ENCODE results near the genes HHLA2 and GUCA1C.

- RRBS, result no CpG with 5 or more reads among the region's 2 CpGs
Measured at GRCh38 chr3:105828556-105829043, 40.2 kb downstream of the CBLB start.

GRCh38 chr3:105867224-105867716, 1.5 kb downstream of the CBLB start:
- RRBS, result no CpG with 5 or more reads among the region's 9 CpGs

DNA sequence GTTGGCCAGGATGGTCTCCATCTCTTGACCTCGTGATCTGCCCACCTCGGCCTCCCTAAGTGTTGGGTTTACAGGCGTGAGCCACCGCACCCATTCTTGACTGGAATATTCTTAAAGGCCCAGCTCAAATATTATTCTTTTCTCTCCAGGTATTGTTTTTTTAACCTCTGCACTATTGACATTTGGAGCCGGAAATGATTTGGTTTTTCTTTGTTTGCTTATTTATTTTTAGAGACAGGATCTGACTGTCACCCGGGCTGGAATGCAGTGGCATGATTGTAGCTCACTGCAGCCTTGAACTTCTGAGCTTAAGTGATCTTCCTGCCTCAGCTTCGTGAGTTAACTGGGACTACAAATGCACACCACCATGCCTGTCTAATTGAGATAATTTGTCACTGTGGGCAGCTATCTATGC, 93.7 kb upstream of the CBLB start:
- RRBS, result 6% methylated on average over 2 of the region's 7 CpGs

DNA sequence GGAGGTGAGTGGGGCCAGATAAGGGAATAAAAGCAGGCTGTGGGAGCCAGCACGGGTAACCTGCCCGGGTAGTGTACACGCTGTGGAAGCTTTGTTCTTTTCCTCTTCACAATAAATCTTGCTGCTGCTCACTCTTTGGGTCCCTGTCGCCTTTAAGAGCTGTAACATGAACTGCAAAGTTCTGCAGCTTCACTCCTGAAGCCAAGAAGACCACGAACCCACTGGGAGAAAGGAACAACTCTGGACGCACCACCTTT, 732.9 kb upstream of the CCDC54 start:
- RRBS, result no CpG with 5 or more reads among the region's 6 CpGs

GRCh38 chr3:107548974-107549980, 26.5 kb downstream of the BBX start:
- RRBS, result no CpG with 5 or more reads among the region's 5 CpGs

DNA sequence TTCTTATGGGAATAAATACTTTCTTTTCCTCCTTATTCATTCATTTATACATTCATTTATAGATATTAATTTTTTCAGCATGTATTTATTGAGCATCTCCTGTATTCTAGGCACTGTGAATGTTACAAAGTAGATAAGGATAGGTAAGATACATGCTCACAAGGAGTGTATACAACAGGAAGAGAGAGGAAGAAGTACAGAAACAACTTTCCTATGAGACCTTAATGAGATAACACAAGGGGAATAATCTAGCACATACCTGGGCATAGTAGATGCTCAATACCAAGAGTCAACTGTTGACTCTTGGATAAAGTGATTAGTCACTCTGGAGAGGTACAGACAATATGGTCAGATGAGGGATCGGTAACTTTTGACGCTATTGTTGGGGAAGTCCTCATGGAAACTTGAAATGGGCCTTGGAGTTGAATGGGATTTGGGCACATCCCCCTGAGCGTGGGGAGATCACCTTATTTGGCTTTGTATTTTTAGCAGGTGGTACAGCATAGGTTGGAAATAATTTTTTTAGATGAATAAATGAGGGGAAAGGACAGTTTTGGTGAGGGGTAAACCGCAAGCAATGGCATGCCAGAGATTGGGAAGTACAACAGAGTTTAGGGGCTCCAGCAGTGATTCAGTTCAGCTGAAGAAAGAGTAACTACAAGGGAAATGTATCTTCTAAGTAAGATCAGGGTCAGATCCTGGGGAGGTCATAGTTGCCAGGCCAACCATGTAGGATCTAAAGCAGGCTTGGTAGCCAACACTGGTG, 27.4 kb downstream of the BBX start:
- RRBS, result no CpG with 5 or more reads among the region's 4 CpGs

- RRBS, result no CpG with 5 or more reads among the region's 12 CpGs
Measured at GRCh38 chr3:107570140-107570955, 47.6 kb downstream of the BBX start.

DNA sequence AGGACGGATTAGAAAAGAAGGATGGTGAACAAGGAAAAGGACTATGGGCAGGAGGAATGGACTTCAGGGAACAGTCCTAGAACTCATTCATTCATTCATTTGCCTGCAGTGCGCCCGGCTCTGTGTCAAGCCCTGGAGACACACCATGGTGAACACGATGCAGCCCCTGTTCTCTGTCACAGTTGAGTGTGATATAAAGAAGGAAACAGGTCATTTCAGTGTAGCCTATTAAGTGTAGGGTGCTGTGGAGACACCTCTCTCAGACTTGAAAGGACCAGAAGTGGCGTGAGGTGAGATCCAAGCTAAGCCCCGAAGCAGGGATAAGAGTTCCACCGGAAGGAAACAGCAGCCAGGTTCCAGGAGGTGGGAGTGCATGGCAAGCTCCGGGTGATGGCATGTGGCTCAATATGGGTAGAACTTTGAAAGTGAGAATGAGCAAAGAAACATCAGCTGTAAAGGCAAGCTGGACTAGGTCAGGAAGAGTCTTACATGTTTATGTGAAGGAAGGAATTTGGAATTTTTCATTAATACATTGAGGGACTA, 176.2 kb downstream of the BBX start:
- RRBS, result 82% methylated on average over 2 of the region's 8 CpGs

DNA sequence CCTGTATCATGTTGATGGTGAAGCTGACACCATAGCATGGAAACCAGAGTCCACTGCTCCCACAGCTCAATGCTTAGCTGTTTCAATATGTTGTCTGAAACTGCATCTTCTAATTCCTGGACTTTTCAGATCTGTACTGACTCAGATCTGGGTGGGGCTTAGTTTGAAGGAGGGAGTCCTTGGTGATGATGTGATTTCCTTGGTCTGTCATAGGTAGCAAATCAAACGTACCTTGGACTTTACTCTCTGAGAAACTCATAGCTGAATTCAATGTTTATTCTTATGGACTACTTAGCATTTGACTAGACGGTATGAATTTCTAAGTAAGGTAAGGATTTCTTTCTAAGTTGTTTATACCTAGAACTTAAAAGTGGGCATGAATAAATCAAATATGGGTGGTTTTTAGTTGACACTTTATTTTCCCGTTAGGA, at the start of gene HHLA2:
TSS of gene HHLA2 (plus strand) at position 277 of the 431 bp plus-strand sequence.
- RRBS, result no CpG with 5 or more reads among the region's 3 CpGs

DNA sequence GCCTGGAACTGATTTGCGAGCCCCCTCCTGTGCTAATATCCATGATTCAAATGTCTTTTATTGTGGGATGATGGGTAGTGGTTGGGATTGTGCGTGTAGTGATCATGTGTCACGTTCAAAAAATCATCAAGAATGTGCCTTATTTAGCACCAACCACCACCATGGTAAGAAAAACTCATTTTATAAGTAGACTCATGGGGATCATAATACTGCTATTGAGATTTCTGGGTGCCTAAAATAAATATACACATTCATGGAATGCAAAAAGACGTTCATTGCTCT, 3.8 kb downstream of the TRAT1 start:
- RRBS, result no CpG with 5 or more reads among the region's 4 CpGs

DNA sequence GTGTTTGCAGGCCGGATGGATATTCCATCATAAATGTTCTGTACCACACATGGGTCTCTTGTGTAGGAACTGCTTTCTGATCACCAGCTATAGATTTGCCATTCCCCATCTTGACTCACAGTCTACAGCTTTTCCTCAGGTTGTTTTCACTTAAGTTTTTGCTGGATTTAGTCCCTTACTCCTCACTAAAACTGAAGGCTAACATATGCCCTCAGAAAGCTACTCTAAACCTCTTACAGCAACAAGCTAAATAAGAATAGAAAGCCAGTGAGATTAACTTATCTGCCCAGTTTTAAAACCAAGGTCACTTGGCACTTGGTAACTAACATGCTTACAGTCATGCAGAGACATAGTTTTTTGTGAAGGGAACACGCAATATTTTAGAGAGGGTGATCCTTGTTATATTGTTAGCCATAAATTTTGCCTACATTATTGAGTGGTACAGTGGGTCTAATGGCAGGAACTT, at the start of gene GUCA1C:
TSS of gene GUCA1C (minus strand) at position 226 of the 466 bp plus-strand sequence.
- RRBS, result no CpG with 5 or more reads among the region's 2 CpGs

DNA sequence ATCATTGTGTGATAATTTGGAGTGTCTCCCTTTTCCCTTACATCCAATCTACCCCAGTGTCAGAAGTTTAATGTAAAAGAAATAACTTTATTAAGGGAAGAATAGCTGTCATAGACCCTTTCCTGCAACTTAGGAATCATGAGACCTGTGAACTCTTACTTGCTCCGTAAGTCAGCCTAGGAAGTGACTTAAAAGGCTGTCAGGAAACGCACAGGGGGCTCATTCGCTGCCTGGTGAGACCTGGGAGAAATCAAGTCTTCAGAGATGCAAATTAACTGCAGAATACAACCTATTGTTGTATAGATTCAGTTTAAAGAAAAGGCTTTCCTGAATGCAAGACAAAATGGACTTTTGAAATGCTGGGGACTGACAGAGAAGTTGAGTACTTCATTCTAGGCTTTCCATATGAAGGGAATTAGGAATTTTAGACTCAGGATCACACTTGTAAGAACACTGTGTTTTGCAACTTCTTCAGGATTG, 18.3 kb upstream of the DPPA4 start:
- RRBS, result no CpG with 5 or more reads among the region's 3 CpGs

DNA sequence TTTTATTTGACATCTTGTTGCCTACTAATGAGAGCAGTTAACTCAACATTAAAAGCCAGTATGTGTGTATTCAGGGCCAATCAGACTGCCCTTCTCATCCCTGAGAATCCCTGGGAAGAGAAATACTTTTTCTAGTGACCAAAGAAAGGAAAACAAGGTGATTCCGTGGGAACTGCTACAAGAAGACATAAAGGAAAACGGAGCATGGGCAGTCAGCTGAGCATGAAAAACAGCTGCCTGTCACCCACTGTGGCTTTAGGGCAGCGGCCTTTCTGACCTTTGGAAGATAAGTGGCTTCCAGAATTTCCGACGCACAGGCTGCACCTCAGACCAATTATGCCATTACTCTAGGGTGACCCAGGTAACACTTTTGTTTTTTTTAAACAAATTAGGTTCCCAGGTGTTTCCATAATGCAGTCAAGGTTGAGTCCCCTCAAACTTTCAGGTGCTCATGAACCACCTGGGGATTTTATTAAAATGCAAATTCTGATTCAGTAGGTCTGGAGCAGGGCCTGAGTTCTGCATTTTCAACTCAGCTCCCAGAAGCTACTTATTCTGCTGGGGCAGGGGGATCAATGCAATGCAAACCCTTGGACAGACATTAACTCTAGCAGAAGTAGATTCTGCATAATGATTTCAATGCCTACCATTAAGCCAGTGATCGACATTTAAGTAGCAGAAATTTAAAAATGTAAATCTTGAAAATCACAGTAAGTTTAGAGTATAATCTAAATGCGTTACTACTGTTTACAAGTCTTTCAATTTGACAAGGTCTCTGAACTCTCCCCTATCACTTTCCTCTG, 18.9 kb upstream of the DPPA4 start:
- RRBS, result no CpG with 5 or more reads among the region's 7 CpGs

GRCh38 chr3:110344989-110345509, 726.6 kb upstream of the NECTIN3 start:
- RRBS, result no CpG with 5 or more reads among the region's 4 CpGs

DNA sequence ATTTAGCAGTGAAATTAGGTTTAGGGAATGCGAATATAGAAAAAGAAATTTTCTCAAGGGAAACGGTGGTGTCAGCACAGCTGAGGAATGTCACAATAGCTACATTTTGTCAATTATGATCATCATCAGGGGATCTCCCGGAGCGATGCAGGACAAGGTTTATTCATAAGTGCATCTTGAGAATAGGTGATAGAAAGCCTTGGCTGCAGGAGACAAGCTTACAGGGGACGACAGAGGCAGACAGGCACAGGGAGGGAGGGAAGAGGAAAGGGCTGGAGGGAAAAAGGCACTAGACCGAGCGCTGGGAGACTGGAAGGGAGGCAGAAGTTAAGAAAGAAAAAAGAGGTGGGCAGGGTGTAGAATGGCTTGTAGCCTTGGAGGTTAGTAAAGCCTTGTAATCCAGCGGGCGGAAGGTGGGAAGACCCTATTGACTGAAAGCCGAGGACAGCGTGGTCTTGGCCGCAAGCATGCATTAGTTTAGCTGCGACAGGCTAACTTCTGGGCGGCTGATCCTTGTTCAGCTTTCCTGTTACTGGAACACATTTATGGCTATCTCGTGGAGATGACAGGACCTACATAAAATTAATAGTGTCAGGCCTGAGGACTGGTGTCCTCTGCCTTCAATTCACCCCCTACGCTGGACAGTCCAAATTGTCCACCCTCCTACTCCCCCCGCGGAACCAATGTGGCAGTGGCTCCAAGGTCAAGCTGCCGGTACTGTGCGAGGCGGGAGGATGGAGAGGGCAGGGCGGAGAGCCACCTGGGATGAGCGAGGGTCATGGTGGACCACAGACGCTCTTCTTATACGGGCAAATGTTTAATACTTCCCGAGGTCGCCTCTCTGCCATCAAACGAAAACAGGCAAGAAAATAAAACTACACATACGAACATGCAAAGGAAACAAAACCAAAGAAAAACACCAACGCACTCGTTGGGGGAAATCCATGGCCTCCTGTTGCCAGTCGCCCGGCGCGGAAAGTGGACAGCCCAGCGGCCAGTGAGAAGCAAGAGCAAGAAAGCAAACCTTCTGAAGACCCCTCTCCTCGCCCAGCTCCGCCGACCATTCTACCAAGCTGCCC, 1.3 kb upstream of the NECTIN3 start:
- RRBS, result no CpG with 5 or more reads among the region's 39 CpGs

- RRBS, result no CpG with 5 or more reads among the region's 8 CpGs
Measured at GRCh38 chr3:111083536-111084700, 12.3 kb downstream of the NECTIN3 start.

DNA sequence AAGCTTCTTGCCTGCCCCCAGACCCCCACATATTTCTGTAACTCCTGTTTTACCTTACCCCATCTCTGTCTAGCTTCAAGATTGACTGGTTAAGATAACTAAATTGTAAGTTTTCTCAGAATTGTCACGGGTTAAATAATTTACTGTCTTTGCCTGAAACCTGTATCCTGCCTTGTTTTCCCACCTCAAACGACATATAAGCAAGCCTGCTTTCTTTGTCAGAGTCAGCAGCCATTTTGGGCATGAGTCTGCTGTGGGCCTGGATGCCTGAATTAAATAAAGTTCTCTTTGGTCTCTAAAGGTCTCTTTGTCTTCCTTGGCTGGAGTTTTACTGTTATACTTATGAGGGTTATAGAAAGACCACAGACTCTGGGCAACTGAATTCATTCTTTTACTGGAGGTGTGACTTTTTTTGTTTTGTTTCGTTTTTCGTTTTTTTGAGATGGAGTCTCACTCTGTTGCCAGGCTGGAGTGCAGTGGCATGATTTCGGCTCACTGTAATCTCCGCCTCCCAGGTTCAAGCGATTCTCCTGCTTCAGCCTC, 1.8 kb downstream of the CD96 start:
- RRBS, result no CpG with 5 or more reads among the region's 7 CpGs

- RRBS, result no CpG with 5 or more reads among the region's 8 CpGs
Measured at GRCh38 chr3:111592840-111593480, 2.2 kb downstream of the ZBED2 start.

DNA sequence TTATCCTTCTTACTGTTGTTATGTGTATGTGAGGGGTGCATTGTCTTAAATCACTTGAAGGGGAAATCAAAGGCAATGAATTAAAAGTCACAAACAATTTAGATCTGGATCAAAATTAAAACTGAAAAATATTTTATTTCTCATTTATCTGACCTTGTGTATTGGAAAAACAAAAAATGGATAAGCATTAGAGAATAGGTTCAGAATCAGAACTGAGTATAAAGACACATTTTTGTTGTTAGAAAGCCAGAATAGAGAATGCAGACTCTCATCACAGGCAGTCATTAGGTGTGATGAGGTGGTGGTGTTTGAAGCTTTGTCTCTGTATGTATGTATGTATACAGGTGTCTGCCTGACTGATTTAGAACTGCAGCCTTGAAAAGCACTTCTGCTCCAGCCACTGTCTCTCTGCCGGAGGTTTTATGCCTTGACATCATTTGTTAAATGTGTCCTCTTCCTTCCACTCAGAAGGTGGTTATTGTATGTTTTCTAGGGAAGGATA, 1.3 kb downstream of the PLCXD2 start:
- RRBS, result no CpG with 5 or more reads among the region's 1 CpG